Heart (tissue), 3 donors: ENCODE measurements around a stretch of chr22.

DNA sequence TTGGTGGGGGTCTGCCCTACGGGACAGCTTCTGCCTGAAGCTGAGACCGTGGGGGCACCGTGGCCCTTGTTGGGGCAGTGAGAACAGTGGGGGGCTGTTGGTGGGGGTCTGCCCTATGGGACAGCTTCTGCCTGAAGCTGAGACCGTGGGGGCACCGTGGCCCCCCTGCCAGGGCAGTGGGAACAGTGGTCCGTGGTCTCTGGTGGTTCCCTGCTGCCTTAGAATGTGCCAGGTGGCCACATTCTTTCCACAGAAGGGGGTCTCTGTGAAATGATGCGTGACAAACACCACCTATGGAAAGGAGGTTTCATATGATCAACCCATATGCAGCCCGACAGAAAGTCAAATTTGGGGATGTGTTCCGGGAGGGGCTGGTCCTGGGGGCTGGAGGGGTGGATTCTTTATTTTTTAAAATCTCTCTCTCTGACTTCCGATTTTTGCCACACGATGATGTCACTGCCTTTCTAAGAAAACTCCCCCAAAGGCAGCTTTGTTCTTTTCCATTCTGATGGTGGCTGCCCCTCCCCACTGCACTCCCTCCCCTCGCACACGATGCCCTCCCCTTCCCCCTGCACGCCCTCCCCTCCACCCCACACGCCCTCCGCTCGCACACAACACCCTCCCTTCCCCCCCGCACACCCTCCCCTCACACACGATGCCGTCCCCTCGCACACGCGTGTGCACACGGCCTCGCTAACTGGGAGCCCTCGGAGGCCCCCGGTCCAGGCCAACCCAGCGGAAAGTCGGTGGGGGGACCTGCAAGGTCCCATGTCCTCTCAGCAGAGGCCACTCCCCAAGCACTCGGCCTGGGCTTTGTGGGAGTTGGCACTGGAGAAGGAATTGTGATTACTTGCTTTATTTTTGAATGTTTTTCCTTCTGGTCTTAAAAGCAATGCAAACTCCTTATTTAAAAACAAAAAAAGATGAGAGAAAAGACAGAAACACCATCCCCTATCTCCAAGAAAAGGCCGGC is 151.9 kb downstream of the TAFA5 start:
- RAMPAGE, long total RNA, 2 experiments = no peak in any of the 2 experiments

- RAMPAGE, long total RNA, 2 experiments = no peak in any of the 2 experiments
Observed at GRCh38 chr22:48692793-48693494, 203.6 kb downstream of the TAFA5 start.

DNA sequence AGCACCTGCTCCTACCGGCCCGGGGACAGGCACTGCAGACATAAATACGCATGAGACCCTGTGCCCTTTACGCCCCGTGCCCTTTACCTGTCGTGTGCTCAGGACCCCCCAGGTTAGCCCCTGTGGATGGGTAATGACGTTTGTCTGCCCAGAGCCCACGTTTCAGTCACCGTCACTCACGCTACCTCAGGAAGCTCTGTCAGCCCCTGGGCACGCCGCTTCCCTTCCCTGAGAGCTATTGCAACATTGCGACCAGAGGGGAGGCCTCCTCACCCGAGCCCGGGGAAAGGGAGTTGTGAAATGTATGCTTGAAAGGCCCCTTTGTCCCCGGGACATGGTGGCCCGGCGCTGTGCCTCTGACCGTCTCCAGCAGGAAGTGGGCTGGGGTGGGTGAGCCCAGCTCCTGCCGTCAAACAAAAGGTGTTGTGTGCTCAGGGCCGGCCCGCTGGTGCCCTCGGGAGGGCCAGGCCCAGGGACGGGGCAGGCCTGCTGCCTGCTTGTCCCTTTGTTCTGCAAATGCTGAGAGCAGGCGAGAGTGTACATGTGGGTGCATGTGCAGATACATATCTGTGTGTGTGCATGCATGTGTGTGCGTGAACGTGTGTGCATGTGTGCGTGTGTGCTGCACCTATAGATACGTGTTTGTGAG is 213.3 kb downstream of the TAFA5 start:
- RAMPAGE, long total RNA, 2 experiments = no peak in any of the 2 experiments

GRCh38 chr22:48751270-48751802 is 262.0 kb downstream of the TAFA5 start:
- RAMPAGE, long total RNA, 2 experiments = no peak in any of the 2 experiments

- RAMPAGE, long total RNA, 2 experiments = no peak in any of the 2 experiments
Observed at GRCh38 chr22:49462889-49463335, 364.8 kb downstream of the BRD1 start.

- RAMPAGE, long total RNA, 2 experiments = no peak in any of the 2 experiments
Observed at GRCh38 chr22:49575370-49575821, 252.3 kb downstream of the BRD1 start.

DNA sequence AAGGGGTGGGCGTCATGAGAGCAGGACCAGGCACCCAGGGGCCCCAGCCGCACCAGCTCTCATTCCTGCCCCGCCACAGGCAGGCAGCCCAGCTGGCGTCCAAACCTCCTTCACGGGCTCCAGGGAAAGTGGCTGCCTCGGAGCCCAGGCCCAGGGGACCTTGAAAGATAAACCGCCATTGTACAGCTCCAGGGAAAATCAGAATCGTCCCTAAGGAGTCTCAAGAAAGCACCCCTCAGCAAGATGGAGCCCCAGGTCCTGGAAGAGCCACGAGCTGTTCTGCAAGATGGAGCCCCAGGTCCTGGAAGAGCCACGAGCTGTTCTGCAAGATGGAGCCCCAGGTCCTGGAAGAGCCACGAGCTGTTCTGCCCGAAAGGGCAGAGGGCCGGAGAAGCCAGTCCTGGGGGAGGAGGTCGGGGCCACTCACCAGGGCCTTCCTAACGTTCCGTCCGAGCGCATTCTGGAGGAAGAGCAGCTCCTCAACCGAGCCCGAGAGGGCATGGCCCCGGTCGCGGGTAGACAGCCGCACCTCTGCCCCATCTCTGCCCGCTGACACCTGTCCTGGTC is 170.9 kb downstream of the BRD1 start:
- RAMPAGE, long total RNA, 2 experiments = no peak in any of the 2 experiments

GRCh38 chr22:49670056-49670923 is 157.4 kb downstream of the BRD1 start:
- RAMPAGE, long total RNA, 2 experiments = no peak in any of the 2 experiments

GRCh38 chr22:49786974-49788049 is 40.4 kb downstream of the BRD1 start:
- RAMPAGE, long total RNA, 2 experiments = no peak in any of the 2 experiments

GRCh38 chr22:49888985-49889570 is 29.2 kb downstream of the ALG12 start:
- RAMPAGE, long total RNA, 2 experiments = no peak in any of the 2 experiments

DNA sequence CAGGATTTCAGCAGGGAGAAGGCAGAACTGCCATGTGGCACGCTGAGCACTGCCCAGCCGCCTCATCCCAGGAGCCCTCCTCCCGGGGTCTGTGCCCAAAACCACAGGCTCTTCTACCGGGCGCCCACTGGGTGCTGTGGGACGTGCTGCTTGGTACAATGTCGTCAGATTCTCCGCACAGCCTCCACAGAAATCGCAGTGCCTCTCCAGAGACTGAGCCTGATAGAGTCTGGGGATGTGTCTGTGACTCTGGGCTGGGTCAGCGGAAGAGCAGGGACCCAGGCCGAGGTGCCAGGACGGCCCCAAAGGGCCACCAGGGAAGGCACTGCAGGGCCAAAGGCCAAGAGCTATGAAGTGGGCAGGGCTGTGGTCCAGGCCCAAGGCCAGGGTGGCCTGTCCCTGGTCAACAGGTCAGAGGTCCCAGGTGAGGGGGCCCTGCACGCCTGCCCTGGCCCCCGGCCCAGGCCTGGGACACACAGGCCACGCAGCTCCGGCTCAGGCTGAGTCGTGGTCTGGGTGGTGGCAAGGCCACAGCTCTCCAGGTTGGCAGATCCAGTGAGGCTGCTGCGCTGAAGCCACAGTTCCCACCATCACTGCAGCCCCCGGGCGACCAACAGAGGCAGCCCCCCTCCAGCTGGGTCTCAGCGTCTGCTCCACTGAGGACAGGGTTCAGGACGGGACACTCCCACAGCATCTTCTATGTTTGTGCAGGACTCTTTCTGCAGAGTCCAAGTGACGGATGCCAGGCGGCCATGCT is 4.9 kb upstream of the PIM3 start:
- RAMPAGE, long total RNA, 2 experiments = no peak in any of the 2 experiments

DNA sequence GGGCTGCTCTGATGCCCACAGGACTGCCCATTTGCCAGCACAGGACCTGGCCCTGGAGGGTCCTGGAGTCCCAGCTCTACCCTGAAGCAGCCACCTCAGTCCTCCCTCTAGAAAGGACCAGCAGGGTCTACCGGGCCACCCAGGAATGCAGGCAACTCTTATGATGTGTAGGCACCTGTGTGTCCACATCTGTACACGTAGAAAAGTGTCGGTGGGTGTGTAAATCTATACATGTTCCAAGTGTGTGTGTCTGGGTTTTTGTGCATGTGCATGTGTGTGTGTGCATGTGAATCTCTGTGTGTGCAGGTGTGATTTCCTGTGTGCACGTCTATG is 9.8 kb downstream of the PIM3 start:
- RAMPAGE, long total RNA, 2 experiments = no peak in any of the 2 experiments

DNA sequence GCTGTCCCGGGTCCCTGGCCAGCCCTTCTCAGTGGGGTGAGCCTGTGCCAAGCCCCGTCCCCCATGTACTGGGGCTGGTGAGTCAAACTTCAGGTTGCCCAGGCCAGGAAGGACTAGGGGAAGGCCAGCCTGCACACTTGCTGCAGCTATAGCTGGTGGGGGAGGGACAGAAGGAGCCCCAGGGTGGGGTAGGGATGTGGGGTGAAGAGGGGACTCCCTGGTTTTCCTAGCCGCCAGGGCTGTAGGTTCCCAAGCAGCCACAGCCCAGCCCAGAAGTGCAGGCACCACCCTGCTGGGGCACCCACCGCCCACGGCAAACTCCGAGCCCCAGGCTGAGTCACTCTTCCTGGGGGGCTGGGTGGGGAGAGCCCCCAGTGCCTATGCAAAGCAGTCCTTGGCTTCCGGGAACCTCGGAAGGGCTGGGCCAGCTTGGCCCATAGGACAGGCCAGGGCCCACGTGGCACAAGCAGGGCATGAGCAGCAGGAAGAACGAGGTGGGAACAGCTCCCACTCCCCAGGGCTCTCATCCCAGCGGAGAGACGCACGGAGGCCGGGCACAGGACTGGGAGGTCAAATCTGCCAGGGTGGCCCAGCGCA is 4.3 kb upstream of the IL17REL start:
- RAMPAGE, long total RNA, 2 experiments = no peak in any of the 2 experiments

GRCh38 chr22:50027426-50027932 is 14.9 kb upstream of the IL17REL start:
- RAMPAGE, long total RNA, 2 experiments = no peak in any of the 2 experiments

GRCh38 chr22:50027933-50028592 is 15.5 kb upstream of the IL17REL start:
- RAMPAGE, long total RNA, 2 experiments = no peak in any of the 2 experiments

DNA sequence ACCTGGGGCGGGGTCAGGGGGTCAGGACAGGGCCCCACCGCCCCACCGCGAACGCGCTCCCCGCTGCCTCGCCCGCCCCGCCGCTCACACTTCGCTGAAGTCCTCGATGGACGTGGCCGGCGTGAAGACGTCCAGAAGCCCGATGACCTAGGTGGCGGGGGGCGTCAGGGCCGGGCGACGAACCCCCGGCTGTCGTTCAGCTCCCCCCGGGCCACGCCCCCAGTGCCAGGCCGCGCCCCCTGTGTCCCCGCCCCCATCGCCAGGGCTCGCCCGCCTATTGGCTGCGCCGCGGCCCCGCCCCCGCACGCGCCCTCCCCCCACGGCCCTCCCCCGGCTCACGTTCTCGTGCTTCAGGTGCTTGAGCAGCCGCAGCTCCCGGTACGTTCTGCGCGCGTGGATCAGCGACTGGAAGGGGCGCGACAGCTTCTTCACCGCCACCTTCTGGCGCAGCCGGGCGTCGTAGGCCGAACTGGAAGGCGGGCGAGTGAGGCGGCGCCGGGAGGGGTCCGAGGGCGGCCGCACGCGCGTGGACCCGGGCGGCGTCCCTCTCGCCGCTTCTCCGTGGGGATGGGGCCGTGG is 2.6 kb downstream of the MAPK11 start:
- RAMPAGE, long total RNA, 2 experiments = no peak in any of the 2 experiments

GRCh38 chr22:50273683-50274840 is 3.9 kb upstream of the MAPK11 start:
- RAMPAGE, long total RNA, 2 experiments = no peak in any of the 2 experiments

GRCh38 chr22:50342229-50342677 is 874 bp upstream of the PPP6R2 start:
- RAMPAGE, long total RNA, 2 experiments = no peak in any of the 2 experiments

GRCh38 chr22:50367487-50368317 is 24.6 kb downstream of the PPP6R2 start:
- RAMPAGE, long total RNA, 2 experiments = no peak in any of the 2 experiments

GRCh38 chr22:50399822-50400564 is 56.9 kb downstream of the PPP6R2 start:
- RAMPAGE, long total RNA, 2 experiments = no peak in any of the 2 experiments